ENCODE measurements around the gene EHD3.

GRCh38 chr2:28619831-28620581, 124.1 kb downstream of the PLB1 start:
- RRBS: no CpG with 5 or more reads among the region's 10 CpGs

DNA sequence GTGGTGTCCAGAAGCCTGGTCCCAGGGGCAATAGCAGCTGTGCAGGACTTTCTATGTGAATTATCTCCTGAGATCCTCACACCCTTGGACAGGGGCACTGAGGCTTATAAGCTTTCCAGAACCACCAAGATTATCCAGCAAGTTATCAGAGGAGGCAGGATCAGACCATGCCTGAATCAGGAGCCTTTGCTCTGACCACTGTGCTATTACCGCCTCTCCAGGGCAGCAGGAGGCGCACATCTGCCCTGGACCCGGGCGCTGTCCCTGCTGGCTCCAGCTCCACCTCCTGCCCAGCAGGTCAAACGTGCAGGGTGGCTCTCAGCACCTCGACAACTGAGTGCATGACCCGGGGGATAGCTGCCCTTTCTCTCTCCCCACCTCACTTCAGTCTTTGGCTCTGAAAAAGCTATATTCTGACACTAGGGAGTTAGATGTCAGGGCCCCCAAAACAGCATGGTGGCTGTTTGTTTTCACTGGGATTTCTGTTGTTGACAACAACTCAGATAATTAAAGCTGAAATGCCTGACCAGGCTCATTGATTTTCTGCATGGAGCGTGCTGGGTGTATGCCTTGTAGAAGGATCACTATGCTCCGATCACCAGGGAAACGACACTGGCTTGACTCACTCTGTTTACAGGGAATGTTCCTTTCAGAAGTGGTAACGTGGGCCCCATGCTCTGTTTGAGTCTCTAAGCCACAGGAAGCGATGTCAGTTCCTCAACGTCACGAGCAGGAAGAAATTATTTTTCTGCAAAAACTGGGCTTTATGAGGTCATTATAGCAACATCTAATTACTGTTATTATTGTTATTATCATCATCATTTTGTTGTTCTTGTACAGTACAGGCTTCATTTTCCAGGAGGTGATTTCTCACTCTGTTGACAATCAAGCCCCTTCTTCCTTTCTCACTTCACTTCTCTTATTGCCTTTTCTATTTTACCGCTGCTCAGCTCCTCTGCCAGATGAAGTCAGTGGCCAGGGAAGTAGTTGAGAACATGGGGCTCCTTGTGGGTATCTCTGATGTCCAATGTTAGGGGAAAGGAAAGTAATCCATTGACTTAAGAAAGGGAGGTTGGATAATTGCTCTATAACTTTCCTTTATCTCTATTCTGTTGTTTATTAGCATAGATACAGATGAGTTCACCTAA, 125.6 kb downstream of the PLB1 start:
- RRBS: 11% methylated on average over 2 of the region's 15 CpGs

DNA sequence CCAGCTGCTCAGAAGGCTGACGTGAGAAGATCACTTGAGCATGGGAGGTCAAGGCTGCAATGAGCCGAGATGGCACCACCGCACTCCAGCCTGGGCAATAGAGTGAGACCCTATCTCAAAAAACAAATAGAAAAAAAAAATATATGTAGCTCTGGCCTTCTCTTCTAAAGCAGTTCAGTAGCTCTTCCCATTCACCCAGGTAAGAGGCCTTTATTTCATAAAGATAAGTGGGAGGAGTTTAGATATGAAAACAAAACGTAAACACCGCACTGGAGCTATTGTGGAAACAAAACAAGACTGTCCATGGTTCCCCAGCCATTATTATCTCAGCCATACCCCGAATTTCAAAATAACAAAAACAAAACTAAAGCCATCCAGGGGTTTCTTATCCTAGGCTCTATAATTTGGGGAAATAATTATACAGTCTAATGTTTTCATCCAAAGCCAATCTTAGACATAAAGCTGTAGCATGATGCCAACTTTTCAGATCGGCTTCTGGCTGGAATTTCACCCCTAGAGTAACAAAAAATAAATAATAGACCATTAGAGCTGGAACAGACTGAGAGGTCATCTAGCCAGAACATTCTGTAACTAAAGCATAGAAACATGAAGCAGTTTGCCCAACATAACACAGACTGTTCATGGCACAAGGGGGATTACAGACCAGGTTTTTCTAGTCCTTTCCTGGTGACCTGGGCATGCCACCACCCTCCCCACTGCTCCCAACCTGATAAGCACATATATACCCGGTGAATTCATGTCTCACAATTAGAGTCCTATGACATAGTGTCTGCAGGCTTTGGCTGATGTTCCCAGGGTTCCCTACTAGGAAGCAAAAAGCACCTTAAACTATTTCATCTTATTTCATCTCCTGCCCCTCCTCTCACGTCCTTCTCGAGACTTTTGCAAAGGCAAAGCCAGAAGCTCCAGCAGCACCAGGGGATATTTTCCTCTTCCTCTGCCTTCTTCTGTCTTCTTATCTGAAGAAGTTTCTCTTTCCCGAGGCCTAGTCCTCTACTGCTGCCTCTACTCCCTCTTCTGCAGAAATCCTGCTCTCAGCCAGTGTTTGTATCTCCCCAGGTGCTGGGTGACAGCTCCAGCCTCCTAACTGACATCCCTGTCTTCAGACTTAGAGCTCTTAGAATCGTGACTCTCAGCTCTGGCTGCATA, 116.5 kb upstream of the PPP1CB start:
- RRBS: no CpG with 5 or more reads among the region's 12 CpGs

- RRBS: no CpG with 5 or more reads among the region's 11 CpGs
Measured at GRCh38 chr2:28680817-28681697, 70.6 kb upstream of the PPP1CB start.

DNA sequence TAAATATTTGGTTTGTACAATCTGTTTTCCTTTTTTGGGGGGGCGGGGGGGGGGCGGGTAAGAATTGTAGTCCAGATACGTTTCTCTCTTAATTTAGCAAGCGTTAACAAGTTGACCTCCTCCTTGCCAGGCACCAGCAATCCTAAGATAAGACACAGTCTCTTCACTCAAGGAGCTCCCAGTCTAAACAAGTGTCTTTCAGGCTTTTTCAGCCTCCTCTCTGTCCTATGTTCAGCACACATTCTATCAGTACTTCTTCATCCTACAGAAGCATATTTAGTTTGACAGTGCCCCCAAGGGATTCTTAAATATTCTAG, 2.6 kb downstream of the PPP1CB start:
- RRBS: no CpG with 5 or more reads among the region's 4 CpGs

DNA sequence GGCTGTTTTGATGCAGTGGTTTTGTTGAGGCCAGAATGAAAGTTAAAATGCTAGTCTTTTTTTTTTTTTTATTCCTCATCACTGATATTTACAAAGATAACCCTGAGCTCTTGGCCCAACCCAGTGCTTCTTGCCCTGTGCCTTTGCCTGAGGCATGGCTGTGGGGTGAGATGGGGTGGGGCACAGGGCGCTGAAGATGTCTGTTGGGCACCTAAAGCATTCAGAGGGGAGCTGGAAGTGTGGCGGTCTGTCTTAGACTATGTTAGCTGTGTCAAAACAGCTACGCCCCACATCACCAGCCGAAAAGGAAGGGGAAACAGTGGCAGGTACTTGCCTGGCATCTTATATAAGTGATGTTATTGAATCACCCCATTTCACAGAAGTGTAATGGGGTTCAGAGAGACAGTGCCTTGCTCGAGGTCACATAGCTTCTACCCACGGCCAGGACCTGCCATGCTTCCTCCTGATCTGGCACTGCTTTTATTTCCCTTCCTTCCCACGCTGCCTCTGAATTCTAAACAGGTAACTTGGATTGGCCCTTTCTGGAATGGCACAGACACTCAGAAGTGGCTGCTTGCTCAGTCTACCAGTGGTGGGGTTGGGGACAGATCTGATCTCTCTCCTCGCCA, 20.8 kb downstream of the TOGARAM2 start:
- RRBS: no CpG with 5 or more reads among the region's 8 CpGs

DNA sequence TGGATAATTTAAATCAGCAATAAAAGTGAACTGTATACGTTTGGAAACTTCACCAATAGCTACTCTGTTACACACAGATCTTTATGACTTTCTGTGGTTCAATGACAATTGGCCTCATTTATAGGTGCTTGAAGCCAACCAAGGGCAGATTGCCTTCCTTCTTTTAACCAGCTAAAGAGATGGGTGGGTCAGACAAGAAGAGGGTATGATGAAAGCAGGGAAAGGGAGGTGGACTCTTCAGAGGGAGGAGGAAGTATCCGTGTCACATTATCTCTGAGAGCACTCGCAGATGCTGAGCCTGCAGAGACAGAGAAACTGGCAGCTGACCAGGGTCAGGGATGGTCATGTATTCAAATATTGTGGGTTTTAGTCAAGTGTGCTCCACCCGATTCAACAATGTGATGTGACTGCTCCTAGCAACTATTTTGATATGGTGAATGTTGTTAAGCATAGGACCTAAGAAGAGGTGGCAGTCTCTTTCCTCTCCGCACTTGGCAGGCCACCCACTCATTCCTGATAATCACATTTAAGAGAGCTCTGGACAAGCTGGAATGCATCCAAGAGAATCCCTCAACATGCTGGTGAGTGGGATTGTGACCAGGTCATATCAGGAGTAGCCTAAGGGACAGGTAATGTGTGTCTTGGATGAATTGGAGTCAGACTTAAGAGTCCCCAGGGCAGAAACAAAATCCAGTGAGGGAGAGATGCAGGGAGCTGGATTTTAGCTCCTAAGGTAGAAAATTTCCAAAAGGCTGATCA, 1.3 kb upstream of the CLIP4 start:
- RRBS: no CpG with 5 or more reads among the region's 5 CpGs

GRCh38 chr2:29182008-29182551, 66.9 kb downstream of the CLIP4 start:
- RRBS: no CpG with 5 or more reads among the region's 2 CpGs

DNA sequence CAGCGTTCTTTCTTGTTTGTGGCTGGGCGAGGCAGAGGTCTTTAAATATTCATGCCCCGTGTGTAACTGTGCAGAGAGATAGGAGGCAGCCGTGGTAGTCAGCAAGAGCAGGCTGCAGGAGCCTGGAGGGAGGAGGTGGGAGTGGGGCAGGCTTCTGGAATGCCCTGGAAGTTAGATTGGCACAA, 199.8 kb downstream of the CLIP4 start:
- RRBS: no CpG with 5 or more reads among the region's 4 CpGs

GRCh38 chr2:30148168-30148546, 1.4 kb downstream of the YPEL5 start:
- RRBS: no CpG with 5 or more reads among the region's 7 CpGs

DNA sequence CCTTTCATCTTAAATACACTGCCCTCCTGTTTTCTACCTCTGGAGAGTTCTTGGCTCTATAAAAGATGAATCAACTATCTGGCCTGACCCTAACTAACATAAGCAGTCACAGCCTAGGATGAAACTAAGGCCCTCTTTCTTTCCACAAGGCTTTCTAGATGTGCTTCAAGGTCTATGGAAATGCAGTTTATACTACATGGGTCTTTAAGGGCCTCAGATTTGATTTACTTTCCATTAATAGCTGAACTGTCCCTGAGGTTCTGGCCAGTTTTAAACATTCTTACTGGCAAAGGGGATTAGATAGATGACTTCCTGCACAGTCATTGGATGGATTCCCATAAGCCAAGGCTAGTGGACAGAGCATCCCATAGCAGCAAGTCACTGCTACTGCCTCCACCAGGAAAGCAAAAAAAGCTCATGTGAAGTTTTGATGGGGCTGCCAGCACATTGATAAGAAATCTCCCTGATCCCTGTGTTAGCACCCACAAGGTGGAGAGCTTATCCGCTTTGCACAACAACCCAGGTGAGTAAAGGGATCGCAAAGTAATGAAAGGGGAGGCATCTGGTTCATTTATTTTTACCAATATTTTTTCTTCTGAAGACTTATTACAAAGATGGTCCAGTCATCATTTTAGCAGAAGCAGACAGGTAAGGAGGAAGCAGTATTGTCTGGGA, 38.0 kb upstream of the LCLAT1 start:
- RRBS: no CpG with 5 or more reads among the region's 2 CpGs

DNA sequence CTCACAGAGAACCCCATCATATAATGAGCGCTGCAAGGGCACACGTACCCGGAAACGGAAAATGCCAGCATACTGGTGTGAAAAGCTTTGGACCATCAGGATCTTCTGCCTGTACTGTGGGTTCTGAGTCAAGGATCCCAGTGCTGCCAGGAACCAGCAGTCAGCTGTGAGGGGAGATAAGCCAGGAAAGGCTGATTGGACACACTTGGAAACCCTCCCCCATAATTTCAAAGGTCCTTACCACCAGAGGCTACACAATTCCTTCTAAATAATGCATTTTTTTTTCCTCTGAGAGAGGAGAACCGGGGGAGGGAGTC, 31.4 kb downstream of the CAPN13 start:
- RRBS: 86% methylated on average over 3 of the region's 5 CpGs

- RRBS: 76% methylated on average over 3 of the region's 4 CpGs
Measured at GRCh38 chr2:30777963-30778438, 29.2 kb downstream of the CAPN13 start.

- RRBS: no CpG with 5 or more reads among the region's 30 CpGs
Measured at GRCh38 chr2:30904125-30904876, 97.1 kb upstream of the CAPN13 start.

GRCh38 chr2:31233764-31235037, at the start of gene EHD3:
Gene EHD3, plus strand, starts transcription at chr2:31234152.
- RRBS: 2% methylated on average over 36 of the region's 85 CpGs

- RRBS: 89% methylated on average over 4 of the region's 8 CpGs
Measured at GRCh38 chr2:31253714-31254222, 19.8 kb downstream of the EHD3 start.

DNA sequence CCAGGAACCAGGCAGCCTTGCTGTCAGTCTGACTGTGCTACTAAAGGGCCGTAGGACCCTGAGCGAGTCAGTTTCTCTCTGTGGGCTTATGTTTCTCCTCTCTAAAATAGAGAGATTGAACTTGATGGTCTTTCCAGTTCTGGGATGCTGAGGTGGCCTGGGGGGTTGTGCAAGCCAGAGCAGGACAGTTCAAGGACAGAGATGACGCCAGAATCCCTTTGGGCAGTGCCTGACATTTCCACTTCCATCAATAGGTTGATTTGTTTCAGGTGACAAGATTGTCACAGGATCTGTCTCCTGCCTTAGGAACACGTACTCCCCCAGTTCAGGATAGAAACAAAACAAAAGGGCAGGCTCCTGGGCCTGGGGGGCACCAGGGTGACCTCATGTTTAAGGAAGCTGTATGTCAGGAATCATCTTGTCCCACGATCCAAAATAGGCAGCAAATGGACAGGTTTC, 82.0 kb downstream of the XDH start:
- RRBS: no CpG with 5 or more reads among the region's 5 CpGs

DNA sequence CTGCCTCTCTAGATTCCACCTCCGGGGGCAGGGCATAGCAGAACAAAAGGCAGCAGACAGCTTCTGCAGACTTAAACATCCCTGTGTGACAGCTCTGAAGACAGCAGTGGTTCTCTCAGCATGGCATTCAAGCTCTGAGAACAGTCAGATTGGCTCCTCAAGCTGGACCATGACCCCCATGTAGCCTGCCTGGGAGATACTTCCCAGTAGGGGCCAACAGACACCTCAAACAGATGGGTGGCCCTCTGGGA, 75.0 kb upstream of the XDH start:
- RRBS: no CpG with 5 or more reads among the region's 1 CpG

GRCh38 chr2:31907176-31907630, 103.6 kb downstream of the MEMO1 start:
- RRBS: no CpG with 5 or more reads among the region's 2 CpGs